Ovary (tissue), 7 donors: ENCODE measurements around the genes RAG2, LRRC4C and EXT2.

DNA sequence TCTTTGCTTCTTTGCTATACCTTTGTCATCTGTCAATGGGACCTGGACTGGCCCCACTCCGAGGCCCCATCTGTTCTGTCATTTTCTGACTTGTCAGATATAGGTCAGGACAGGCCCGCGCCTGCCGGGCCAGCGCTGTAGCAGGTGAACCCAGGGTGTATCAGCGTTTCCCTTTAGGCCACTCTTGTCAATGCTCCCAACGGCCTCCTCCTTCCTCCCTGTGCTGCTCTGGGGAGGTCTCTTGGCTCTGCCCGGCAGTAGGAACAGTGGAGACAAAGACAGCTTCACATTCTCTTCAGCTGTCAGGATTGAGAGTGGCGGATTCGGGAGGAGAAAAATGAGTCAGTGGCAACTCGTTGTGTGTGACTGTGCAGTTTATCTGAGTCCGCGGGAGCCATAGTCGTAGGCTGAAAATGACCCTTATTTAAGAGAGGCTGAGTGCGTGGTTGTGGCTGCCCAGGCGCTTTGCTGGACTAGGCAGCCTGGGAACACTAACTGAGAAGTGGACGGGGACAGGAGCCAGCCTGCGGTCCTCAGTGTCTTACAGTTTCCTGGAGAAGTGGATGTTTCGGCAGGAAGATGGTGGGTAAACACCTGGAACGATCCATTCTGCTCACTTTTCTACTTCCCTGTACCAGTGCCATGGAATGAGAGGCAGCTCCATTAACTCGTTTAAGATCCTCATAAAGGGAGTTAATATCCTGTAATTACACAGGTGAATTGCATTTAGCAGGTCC is 102.3 kb downstream of the PRR5L start:
- PRO-cap, 7 experiments = no peak in any of the 7 experiments
- RAMPAGE, long total RNA, 2 experiments = no peak in any of the 2 experiments

DNA sequence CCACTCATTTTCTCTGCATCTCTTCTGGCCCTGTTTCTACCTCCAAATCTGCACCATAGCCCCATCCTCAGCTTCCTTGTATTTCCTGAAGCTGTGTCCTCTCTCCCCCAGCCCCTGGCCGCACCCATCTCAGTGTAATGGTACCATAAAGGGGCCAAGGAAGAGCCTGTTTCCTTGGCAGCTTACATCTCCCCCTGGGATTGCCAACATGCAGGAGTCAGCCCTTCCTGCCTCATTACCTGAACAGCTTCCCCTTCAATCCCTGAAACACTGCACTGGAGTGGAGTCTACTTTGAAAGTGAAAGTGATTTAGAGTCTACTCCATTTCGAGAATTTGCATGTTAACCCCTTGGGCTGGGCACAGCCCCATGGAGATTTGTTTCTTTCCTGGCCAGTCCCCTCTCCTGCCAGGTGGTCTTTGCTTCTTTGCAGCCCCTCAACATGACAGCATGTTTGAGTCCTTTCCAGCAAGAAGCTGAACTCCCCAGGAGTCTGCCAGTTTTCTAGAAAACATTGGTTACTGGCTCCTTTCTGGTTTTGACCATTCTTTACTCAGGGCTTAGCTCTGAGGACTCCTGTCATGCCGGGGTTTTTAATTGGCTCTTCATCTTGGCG is 60.0 kb downstream of the TRAF6 start:
- PRO-cap, 7 experiments = no peak in any of the 7 experiments
- RAMPAGE, long total RNA, 2 experiments = no peak in any of the 2 experiments

DNA sequence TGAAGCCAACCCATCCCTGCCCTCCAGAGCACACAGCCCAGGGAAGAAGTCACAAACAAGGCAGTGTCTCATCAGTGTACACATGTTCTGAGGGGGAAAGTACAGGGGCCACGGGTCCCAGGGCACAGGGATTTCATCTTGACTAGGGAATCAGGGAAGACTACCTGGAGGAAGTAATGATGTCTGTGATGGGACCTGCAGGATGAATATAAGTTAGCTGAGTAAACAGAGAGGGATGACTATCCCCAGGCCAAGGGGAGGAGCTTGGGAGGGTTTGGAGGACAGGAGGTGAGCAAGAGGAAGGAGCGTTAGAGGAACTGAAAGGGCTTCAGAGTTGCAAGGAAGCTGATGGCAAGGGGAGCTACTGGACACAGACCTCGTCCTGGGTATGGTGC is 56.4 kb downstream of the TRAF6 start:
- PRO-cap, 7 experiments = no peak in any of the 7 experiments
- RAMPAGE, long total RNA, 2 experiments = no peak in any of the 2 experiments

DNA sequence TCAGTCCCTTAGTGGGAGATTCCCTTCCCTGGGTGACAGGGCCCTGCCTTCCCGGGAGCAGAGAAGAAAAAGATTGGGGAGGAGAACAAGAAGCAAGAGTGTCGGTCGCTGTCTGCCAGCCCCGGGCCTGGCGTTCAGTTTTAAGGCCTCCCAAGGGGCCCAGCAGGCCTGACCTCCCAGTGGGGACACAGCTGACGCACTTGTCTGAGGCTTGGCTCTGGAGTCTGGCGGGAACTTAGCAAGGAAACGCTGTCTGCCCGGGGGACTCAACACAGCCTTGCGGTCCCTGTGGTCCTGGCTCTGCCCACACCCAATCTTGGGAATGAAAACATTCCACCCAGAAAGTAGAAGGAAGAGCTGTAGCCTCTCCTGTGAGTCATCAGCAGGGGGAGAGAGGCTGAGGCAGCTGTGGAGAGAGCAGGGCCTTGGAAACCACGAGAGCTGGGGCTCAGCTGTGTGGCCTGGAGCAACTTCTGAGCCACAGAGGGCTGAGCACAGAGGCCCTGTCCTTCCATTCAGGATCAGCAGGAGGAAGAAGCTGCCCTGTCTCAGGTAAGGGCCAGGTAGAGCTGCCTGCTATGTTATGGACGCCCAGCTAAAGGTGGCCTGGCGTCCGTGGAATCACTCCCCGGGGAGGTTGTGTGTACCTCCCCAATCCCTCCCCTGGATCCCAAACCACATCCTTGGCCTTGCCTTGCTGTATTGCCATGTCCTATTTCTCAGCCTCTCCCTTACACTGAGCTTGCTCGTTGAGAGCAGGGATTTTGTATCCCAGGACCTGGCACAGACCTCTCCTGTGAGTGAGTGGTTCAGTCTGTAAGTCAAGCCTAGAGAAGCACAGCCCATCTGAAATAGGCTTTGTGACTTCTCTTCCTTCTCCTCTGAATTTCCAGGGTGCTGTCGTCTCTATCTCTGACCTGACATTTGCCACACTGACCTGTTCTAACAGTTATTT is 54.2 kb downstream of the TRAF6 start:
- PRO-cap, 7 experiments = peak in 7 of 7 experiments; most common plus-strand start position 379 of the sequence (in 5); most common minus-strand start position 324 of the sequence (in 4)
- RAMPAGE, long total RNA, 2 experiments = no peak in any of the 2 experiments

- PRO-cap, 7 experiments = peak in 1 of 7 experiments; most common plus-strand start chr11:36508973 (in 1)
- RAMPAGE, long total RNA, 2 experiments = no peak in any of the 2 experiments
Measured at GRCh38 chr11:36508897-36509141, 1.3 kb downstream of the TRAF6 start.

DNA sequence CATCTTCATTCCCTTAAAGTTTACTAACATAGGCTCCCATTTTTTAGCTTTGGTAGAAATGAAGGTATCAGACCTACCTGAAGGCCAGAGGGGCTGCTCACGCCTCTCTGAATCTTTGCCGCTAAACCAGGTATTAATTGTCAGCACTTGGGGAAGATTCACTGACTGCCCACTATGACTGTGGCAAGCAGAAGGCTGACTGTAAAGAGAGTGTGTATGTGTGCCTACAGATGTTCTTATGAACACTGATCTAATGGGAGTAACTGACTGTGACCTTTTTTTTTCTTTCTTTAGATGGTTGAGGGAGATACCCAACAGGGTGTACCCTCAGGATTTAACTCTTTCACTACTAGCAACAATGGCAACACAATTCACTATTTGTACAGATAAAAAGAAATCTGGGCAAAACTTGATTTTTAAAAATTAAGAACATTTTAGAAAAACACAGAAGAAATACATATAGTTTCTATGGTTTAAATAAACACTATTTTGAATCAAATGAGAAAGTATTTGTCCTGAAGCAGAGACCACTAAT is at the start of gene RAG2:
RAG2 (minus strand) TSS at position 212 of the 535 bp plus-strand sequence.
- PRO-cap, 7 experiments = no peak in any of the 7 experiments
- RAMPAGE, long total RNA, 2 experiments = no peak in any of the 2 experiments

- PRO-cap, 7 experiments = peak in 4 of 7 experiments; most common minus-strand start chr11:39754041 (in 4)
- RAMPAGE, long total RNA, 2 experiments = no peak in any of the 2 experiments
Measured at GRCh38 chr11:39753939-39754144, 1705.6 kb downstream of the LRRC4C start.

- PRO-cap, 7 experiments = peak in 2 of 7 experiments; most common plus-strand start chr11:39928795 (in 2)
- RAMPAGE, long total RNA, 2 experiments = no peak in any of the 2 experiments
Measured at GRCh38 chr11:39928737-39929012, 1530.8 kb downstream of the LRRC4C start.

DNA sequence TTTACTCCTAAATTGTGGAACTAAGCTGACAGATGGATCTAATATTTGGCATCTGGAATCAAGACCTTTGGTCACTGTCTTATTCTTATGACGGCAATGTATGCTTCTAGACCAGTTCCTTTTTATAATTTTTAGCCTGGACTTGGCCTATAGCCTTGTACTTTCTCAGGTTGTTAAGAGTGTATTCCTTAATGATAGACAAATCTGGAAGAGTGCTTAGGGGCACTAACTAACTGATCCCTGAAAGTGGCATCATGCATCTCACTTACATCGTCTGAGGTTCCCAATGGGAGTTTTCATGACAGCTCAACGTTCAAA is 883.2 kb downstream of the LRRC4C start:
- PRO-cap, 7 experiments = no peak in any of the 7 experiments
- RAMPAGE, long total RNA, 2 experiments = no peak in any of the 2 experiments

GRCh38 chr11:41459440-41459886 is at the start of gene LRRC4C:
LRRC4C (minus strand) TSS chr11:41459652.
- PRO-cap, 7 experiments = no peak in any of the 7 experiments
- RAMPAGE, long total RNA, 2 experiments = start-site peak on the minus strand in 1 of 2 experiments, at chr11:41459600-41459619 at its widest, 69 reads per replicate

- PRO-cap, 7 experiments = no peak in any of the 7 experiments
- RAMPAGE, long total RNA, 2 experiments = no peak in any of the 2 experiments
Measured at GRCh38 chr11:42874705-42875218, 437.0 kb upstream of the API5 start.

- PRO-cap, 7 experiments = no peak in any of the 7 experiments
- RAMPAGE, long total RNA, 2 experiments = no peak in any of the 2 experiments
Measured at GRCh38 chr11:43644704-43645049, 35.9 kb upstream of the HSD17B12 start.

GRCh38 chr11:43736058-43736695 is 55.6 kb downstream of the HSD17B12 start:
- PRO-cap, 7 experiments = no peak in any of the 7 experiments
- RAMPAGE, long total RNA, 2 experiments = no peak in any of the 2 experiments

DNA sequence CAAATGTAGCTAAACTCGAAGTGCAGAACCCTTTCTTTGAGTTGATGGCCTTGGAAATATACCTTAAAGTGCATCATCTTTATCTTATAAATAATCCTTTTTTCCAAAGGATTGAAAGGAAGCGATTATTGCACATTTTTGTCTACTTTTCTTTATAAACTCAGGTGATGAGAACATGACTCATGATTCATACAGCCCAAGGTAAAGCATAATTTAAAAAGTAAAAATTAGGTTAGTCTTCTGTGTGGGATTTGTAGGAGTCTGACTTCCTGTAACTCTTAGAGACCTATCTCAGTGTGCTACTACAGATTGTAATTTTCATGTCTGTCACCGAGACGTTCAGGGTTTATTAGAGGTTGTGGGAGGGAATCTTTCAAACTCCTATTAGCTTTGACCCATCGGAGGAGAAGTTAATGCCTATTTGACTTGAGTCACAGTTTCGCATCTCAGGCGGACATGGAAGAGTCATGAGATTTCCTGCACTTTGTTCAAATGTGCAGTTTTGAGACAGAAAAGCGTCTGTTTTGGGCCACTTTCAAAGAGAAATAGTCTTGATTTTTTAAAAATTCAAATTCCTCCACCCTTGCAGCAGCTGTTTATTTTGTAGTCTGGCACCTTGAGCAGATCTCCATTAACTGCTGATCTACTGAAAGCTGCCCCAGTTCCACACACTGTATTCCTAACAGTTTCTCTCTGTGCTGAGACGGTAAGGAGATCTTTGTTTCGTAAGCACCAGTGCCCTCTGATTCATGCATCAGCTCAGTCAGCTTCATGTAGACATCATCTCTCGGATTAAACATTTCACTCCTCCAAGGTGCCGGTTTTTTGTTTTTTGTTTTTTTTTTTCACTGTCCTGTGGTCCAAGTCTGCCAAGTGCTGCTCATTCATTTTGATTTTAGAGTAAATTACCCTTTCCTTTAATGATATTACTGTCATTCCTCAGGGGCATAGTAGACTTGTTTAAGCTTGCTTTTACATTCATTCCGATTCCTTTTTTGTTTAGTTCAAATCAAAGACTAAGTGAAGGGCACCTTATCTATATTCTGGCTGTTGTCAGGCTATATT is 24.3 kb downstream of the ALKBH3 start:
- PRO-cap, 7 experiments = peak in 6 of 7 experiments; most common plus-strand start position 735 of the sequence (in 5); most common minus-strand start position 637 of the sequence (in 4)
- RAMPAGE, long total RNA, 2 experiments = no peak in any of the 2 experiments

DNA sequence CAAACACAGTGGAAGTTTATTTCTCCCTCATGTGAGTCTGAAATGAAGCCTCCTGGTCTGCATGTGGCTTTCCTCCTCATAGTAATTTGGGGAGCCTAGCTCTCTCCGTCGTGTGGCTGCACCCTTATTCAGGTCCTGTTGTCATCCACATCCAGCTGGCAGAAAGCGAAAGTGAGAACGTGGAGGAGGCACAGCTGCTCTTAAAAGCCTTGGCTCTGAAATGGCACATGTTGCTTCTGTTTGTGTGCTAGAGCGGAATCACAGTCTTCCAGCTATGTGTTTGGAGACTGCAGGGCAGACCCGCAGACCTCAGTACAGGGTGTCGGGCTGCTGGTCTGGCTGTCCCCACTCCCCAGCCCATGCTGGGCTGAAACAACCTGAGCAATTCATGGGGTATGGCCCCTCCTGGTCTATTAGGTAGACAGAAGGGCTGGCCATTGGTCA is 50.4 kb downstream of the C11orf96 start:
- PRO-cap, 7 experiments = peak in 3 of 7 experiments; most common plus-strand start position 275 of the sequence (in 2); most common minus-strand start position 221 of the sequence (in 3)
- RAMPAGE, long total RNA, 2 experiments = no peak in any of the 2 experiments

DNA sequence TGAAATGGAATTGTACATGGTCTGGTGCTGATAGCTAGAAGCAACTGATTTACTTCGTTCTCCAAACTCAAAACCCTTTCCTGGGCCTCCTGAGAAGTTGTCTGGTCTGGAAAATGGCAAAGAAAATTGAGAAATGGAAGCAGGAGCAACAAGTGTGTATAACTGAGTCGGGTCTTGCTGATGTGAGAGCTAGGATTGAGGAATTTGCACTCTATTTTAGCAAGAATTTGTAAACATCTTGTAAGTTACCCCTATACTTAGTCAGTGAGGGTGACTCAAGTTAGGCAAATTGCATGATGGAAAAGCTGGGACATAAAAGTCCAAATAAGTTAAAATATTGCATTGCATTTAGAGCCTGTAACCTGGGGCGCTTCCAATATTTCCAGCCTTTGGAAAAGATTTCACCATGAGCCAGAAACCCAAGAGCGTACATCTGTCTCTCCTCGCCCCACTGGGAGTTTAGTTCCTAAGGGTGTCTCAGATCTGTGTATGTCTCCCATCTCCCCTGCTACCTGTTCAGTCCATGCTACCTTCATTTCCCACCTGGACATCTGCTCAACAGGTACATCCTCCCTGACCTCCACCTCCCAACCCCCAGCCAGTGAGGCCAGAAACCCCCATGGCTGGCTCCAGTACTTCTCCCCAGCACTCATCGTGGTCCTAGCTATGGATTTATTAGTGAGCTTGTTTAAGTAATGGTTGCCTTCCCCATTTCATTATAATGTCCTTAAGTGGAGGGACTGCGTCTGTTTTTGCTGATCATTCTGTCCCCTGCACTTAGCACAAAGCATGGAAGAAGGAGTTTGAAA is 36.9 kb upstream of the ACCSL start:
- PRO-cap, 7 experiments = no peak in any of the 7 experiments
- RAMPAGE, long total RNA, 2 experiments = no peak in any of the 2 experiments

- PRO-cap, 7 experiments = peak in 7 of 7 experiments; most common plus-strand start chr11:44095678 (in 5)
- RAMPAGE, long total RNA, 2 experiments = start-site peak on the plus strand in 2 of 2 experiments, at chr11:44095657-44095728 at its widest, 384 to 489 reads per replicate
Measured at GRCh38 chr11:44095372-44096411, at the start of gene EXT2. EXT2 (plus strand) TSS chr11:44095678.

GRCh38 chr11:44634144-44635119 is 69.0 kb downstream of the CD82 start:
- PRO-cap, 7 experiments = peak in 1 of 7 experiments; most common plus-strand start chr11:44634991 (in 1)
- RAMPAGE, long total RNA, 2 experiments = no peak in any of the 2 experiments

- PRO-cap, 7 experiments = peak in 1 of 7 experiments; most common plus-strand start chr11:44781077 (in 1)
- RAMPAGE, long total RNA, 2 experiments = no peak in any of the 2 experiments
Measured at GRCh38 chr11:44780818-44781341, 54.1 kb downstream of the TSPAN18 start.

DNA sequence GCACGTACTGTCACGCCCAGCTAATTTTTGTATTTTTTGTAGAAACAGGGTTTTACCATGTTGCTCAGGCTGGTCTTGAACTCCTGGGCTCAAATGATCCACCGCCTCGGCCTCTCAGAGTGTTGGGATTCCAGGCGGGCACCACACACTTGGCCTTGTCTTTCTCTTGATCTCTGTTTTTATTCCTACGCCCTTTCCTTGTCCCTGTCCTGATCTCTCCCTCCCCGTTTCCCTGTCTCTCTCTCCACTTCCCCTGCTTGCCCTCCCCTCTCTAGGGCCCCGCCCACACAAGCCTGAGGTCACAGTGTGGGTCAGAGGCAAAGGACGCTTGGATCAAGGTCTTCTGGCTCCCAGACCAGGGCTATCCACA is 38.5 kb downstream of the TP53I11 start:
- PRO-cap, 7 experiments = no peak in any of the 7 experiments
- RAMPAGE, long total RNA, 2 experiments = no peak in any of the 2 experiments